Cardiac atrium fibroblast (primary cell): ENCODE measurements around the genes MLLT10 and DNAJC1.

GRCh38 chr10:20598597-20599057 is 298.5 kb downstream of the NEBL start:
- RAMPAGE, long total RNA, result no peak

GRCh38 chr10:20831183-20831709 is 65.9 kb downstream of the NEBL start:
- RAMPAGE, long total RNA, result no peak

GRCh38 chr10:20891809-20892525 is 5.1 kb downstream of the NEBL start:
- RAMPAGE, long total RNA, result no peak

DNA sequence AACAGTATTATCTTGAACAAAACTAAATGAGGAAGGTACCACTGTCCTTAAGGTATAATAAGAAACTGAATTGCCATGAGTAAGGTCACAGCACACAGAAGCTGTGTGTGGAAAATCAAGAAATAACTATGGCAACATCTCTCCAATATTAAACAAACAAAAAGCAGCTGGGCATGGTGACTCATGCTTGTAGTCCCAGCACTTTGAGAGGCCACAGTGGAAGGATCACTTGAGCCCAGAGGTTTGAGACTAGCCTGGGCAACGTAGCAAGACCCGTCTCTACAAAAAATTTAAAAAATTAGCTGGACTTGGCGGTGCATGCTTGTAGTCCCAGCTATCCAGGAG is 195.5 kb downstream of the SKIDA1 start:
- RAMPAGE, long total RNA, result no peak

- RAMPAGE, long total RNA, result no peak
Measured at GRCh38 chr10:21330390-21331161, 194.9 kb downstream of the SKIDA1 start.

GRCh38 chr10:21364148-21364805 is 161.2 kb downstream of the SKIDA1 start:
- RAMPAGE, long total RNA, result no peak

- RAMPAGE, long total RNA, result no peak
Measured at GRCh38 chr10:21507894-21508519, 17.5 kb downstream of the SKIDA1 start.

- RAMPAGE, long total RNA, result no peak
Measured at GRCh38 chr10:21523607-21524190, 1.8 kb downstream of the SKIDA1 start.

DNA sequence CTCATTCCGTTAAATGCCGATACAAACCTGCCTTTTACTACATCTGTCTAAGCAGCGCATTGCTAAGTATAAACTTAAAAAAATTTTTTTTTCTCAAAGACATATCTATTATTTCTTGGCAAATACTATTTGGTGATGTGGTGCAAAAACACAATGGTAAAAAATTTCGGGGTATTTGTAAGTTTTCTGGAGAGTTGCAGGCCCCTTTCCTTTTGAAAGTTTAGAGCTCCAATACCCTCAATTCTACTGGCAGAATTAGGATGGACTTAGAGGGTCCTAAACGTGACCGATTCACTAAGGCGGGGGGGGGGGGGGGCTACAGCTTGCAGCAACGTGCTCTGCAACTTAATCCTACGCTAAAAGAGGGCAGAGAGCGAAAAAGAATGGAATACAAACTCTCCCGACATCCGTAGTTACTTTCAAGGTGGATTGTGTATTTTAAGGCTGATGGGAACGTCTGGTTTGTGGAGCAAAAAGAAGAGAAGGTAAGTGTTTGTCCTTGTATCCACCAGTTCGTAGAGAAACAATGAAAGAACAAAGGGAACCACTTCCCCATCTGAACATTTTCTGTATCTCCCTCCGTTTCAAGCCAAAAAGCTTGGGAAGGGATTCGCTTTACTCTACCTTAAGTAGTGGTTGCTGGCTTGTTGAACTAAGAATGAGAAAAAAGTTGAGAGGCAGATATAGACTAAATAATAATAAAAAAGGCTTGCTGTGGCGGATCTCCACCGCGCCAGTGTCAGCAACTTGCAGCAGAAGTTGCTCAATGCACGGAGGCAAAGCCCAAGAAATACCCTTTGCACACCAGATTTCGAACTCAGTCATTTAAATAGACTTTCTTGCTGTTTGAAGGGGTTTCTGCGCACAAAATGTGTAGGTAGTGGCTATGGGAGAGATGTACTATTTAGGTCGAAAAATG is 932 bp downstream of the SKIDA1 start:
- RAMPAGE, long total RNA, result no peak

DNA sequence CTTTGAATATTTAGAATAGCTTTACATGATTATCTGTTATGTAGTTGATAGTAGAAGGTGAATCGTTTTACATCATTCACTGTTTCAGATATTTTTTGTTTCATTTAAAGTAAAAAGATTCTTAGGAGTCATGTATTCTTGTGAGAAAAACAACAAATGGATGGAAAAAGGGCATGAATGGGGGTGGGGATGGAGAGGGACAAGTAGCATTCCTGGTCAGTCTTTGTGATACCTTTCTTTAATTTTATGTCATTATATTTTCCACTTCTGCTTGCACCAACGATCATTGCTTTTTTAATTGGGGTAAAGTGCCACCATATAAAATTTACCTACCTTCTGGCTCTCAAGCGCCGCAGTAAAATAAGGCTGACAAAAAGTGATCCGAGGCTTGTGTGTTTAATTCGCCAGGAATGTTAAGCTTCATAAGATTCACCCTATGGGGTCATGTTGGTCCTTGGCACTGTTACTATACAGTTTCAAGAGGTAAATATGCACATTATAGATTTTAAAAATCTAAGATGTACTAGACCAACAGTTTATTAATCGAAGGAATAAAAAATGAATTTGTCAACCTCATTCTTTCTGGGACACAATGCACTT is 3.3 kb upstream of the SKIDA1 start:
- RAMPAGE, long total RNA, result no peak

GRCh38 chr10:21533870-21534570 is at the start of gene MLLT10:
Gene MLLT10 (plus strand): TSS chr10:21534232.
- RAMPAGE, long total RNA, result no peak

DNA sequence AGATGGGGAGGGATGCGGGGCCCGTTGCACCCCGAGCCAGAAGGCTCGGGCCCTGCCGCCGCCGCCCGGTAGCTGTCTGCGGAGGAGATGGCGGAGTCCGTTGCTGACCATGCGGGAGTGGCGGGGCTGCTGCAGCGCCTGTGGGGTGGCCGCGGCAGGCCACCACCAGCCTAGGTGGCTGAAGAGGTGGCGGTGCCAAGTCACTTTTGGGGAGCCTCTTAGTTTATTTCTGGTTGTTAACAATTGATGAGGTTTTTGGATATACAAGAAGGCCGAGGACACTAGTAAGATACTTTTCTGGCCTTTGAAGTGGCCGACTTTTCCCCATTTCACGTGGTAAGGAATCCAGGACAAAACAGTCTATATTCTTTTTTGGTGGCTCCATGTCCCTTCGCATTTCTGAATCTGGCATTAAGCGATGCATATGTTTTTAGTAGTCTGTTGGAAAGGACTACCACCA is 1.3 kb downstream of the MLLT10 start:
- RAMPAGE, long total RNA, result no peak

DNA sequence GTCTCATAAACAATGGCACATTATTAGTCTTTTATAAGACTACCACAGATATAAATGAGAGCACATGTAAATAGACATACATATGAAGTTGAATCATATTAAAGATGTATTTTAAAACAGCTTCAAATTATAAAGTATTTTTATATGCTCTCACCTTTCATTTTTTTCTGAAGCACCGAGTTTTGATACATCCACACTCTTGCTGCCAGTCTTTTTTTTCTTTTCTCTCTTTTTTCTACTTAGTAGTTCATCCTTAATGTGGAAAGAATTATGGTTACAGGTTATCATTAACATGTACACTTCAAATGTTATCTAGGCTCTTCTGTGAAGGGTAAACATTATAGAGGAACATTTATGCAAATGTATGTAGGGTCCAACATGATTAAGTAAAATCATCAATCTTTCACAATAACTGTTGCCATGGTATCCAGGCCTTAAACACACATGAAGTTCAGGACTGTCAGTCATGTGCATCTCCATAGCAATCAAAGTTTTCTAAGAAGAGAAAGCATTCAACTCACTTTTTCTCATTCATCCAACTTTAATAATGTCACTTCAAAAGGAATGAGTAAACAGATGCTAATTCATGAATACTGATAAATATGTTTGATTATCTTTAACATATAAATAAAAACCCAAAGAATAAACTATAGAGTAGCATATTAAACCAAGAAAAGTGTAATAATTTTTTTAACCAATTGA is 83.7 kb downstream of the DNAJC1 start:
- RAMPAGE, long total RNA, result no peak

GRCh38 chr10:22000395-22001325 is 2.9 kb downstream of the DNAJC1 start:
- RAMPAGE, long total RNA, result no peak

DNA sequence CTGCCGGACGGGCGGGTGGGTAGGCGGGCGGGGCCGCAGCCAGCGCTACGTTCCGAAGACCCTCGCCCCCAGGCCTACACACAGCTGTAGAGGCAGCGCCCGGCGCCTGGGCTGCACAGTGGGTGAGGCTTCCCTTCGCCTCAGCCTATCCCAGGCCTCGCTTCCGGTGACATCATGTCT is at the start of gene DNAJC1:
Gene DNAJC1, minus strand, starts transcription at position 120 of the 180 bp plus-strand sequence.
- RAMPAGE, long total RNA, result no peak

GRCh38 chr10:22230436-22230859 is 12.6 kb upstream of the EBLN1 start:
- RAMPAGE, long total RNA, result no peak

GRCh38 chr10:22485182-22485595 is 139.9 kb downstream of the SPAG6 start:
- RAMPAGE, long total RNA, result no peak

- RAMPAGE, long total RNA, result no peak
Measured at GRCh38 chr10:22530256-22530608, 184.1 kb downstream of the PIP4K2A start.

GRCh38 chr10:22537941-22538271 is 176.5 kb downstream of the PIP4K2A start:
- RAMPAGE, long total RNA, result no peak

GRCh38 chr10:22569484-22570285 is 144.7 kb downstream of the PIP4K2A start:
- RAMPAGE, long total RNA, result no peak